ENCODE data around the genes C1orf174 and CHD5.

DNA sequence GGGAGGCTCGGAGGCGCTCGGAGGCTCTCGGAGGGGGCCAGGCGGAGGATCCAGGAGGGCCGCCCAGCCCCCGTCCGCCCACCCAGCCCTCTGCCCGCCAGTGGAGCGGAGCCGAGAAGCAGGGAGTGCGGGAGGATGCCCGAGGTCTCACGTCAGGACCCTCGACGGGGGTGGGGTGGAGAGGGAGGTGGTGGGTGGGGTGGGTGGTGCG lies 60.3 kb upstream of the ARHGEF16 start:
- RRBS: no CpG with 5 or more reads among the region's 17 CpGs

DNA sequence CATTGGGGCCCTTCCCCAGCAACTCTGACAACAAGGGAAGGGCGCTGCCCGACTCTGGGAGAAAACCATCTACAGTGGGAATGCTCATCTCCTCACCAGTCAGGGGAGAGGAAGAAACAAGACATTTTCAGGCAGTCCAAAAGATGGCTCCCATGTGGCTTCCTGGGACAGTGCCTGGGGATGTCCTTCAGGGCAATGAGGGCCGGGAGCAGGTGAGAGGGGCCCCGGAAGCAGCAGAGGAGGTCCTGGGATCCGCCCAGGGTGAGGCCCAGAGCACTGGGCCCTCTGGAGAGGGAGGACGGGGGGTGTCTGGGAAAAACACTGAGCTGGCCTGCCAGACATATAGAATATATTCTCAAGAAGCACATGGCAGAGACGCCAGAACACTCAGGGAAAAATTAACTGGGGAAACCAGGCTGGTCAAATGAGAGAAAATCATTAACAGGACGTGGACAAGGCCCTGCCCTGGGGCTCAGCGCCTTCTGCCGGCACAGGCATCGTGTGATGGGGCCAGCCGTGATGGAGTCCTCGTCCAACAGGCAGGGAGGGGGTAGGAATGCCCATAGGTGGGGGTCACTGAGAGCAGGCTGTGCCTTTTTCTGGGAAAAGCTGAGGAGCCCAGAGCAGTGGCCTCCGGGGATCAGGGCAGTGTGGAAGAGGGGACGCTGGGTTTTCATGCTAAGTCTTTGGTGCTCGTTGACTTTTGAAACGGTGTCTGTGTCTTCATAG lies 5.0 kb downstream of the ARHGEF16 start:
- RRBS: no CpG with 5 or more reads among the region's 17 CpGs

- RRBS: no CpG with 5 or more reads among the region's 10 CpGs
Observed at GRCh38 chr1:3576146-3576511, 35.2 kb downstream of the MEGF6 start.

GRCh38 chr1:3698486-3698781 lies 46.1 kb downstream of the TP73 start:
- RRBS: 59% methylated on average over 10 of the region's 12 CpGs

DNA sequence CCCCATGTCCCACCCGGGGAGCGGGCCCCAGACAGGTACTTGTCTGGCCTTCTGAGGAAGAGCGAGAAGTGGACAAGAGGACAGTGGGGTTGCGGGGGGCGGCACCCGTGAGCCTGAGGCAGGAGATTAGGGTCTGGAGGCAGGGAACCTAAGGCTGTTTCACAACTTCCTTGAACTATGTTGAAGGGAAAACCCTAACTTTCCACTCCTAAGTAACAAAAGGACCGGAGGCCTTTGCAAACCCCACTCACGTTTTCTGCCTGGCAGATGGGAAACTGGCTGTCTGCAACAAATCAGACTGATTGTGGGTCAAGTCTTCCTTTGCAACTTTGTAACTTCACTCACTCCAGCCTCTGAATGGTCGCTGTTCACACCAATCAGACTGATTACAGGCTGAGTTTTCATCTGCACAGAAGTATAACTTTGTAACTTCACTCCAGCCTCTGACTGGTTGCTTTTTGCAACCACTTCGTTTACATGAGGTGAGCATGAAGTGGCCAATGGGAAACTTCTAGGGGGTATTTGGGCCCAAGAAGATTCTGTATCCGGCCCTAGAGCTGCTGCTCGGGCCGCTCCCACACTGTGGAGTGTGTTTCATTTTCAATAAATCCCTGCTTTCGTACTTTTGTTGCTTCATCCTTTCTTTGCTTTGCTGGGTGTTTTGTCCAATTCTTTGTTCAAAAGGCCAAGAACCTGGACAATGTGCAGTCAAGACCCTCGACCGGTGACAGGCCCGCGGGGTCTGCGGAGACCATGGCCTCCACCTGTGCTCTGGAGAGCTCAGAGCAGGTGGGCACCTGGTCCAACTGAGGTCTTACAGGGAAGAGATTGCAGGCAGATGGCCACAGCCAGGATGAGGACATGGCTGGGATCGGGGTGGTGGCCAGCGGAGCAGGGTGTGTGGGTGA lies 11.0 kb upstream of the CCDC27 start:
- RRBS: 94% methylated on average over 1 of the region's 21 CpGs

GRCh38 chr1:3773090-3773863 lies 728 bp downstream of the SMIM1 start:
- RRBS: 38% methylated on average over 9 of the region's 25 CpGs

GRCh38 chr1:3776878-3777661 lies 4.5 kb downstream of the SMIM1 start:
- RRBS: 86% methylated on average over 2 of the region's 15 CpGs

DNA sequence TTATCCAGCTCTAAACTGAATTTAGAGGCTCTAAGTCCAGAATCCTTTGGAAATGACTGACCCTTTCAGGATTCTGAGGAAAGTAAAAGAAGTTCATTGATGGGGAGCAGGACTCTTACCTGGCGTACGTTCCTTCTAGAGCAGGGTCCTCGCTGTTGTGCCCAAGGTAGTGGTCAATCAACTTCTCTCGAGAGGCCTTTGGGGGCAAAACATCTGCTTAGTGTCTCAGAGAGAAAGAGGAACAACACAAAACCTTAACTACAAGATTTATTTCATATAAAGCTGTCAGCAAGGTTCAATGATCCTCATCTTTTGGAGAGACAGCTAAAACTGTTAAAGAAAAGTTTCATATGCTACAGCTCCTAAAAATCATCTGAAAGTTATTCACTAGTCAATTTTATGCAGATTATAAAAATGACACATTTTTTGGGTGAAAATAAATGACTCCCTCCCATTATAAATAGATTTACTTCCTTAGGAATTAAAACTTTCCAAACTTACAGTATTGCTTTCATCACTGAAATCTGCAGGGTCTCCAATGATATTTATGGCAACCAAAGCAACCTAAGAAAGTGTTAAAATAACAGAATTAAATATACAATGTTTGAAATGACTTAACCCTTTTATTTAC lies 12.1 kb downstream of the CEP104 start:
- RRBS: no CpG with 5 or more reads among the region's 4 CpGs

GRCh38 chr1:3865011-3865818 lies 7.9 kb downstream of the DFFB start:
- RRBS: 36% methylated on average over 2 of the region's 19 CpGs

- RRBS: no CpG with 5 or more reads among the region's 14 CpGs
Observed at GRCh38 chr1:3890443-3890854, 9.6 kb downstream of the C1orf174 start.

GRCh38 chr1:3899265-3900554 lies at the start of gene C1orf174:
Gene C1orf174, minus strand, starts transcription at chr1:3900272.
- RRBS: 2% methylated on average over 23 of the region's 72 CpGs

- RRBS: no CpG with 5 or more reads among the region's 14 CpGs
Observed at GRCh38 chr1:3975752-3976207, 75.7 kb upstream of the C1orf174 start.

DNA sequence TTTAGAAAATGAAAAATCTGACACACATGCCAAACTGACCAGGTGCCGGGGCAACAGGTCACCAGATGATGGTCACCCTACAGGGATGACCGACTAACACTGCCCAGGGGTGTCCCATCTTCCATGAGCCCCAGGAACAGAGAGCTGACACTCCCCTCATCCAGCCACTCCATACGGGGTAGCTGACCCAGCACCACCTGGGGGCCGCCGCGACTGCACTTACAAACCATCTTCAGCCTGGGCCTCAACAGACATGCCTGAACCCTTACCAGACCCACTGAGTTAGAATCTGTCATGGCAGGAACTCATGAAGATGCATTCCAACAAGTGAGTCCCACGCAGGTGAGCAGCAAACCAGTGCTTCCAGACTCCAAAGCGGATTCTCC lies 31.6 kb upstream of the AJAP1 start:
- RRBS: no CpG with 5 or more reads among the region's 8 CpGs

DNA sequence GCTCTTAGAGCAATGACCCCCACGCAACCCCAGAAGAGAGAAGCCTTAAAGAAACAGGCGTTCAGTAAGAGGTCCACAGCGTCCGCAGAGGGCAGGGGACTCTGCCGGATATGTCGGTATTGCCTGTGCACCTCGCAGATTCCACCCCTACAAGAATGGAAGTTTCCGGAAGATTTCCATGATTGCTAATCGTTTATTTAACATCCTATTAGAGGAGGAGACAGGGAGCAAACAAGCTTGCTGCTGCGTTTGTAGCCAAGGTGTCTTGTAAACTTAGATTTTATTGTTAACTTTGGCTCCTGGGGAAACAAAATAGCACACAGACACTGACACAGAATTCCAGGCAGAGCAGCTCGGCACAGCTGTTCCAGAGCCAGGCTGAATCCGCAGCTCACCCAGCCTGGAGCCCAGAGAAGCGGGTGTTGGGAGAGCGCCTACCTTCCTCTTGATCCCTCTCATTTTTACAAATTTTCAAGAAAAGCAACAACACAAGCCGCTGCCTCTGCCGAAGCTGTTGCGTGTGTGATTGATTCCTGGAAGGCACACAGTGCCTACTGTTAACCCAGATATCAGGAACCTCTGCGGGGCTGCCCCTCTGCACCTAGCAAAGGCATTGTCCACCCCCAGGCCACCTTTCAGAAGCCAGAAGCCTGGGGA lies 75.7 kb downstream of the AJAP1 start:
- RRBS: no CpG with 5 or more reads among the region's 18 CpGs

GRCh38 chr1:5389188-5389409 lies 603.1 kb downstream of the NPHP4 start:
- RRBS: no CpG with 5 or more reads among the region's 7 CpGs

DNA sequence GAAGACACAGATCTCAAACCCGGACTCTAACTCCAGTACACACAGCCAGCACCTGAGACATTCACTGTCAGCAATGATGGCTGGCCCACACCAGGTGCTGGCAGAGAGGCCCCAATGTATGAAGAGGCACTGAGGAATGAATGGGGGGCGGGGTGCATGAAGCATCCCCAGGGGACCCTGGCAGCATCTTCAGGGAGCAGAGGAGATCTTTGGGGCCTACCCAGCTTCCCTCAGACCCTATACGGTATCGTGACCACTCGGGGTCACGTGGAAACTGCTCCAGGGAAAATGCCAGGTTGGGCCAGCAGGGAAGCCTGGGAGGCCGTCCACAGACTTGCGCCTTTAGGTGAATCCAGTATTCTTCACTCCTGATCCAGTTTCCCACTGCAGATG lies 84.3 kb downstream of the NPHP4 start:
- RRBS: no CpG with 5 or more reads among the region's 8 CpGs

- RRBS: no CpG with 5 or more reads among the region's 13 CpGs
Observed at GRCh38 chr1:5980253-5980636, 12.0 kb downstream of the NPHP4 start.

DNA sequence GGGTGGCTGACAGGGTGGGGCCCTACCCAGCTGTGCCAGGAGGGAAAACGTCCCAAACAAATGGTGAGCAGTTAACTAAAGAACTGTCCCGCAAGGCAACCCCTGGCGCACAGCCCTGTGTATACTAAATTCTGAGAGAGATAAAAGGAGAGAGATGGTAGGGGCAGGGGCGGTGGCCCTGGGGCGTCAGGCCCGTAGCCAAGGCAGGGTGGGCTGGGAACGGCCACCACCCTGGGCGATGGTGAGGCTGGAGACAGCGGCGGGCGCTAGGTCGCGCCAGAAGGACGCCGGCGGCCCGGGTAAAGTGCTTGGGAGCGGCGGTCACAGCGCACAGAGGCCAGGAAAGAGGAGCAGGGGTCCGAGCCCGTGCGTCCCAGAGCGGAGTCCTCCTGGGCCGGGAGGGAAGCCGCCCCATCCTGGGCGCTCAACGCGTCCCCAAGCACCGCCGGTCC lies 1.1 kb downstream of the CHD5 start:
- RRBS: under 1% methylated on average over 14 of the region's 31 CpGs

- RRBS: 3% methylated on average over 87 of the region's 181 CpGs
Observed at GRCh38 chr1:6179460-6180784, at the start of gene CHD5. Gene CHD5, minus strand, starts transcription at chr1:6180321.

DNA sequence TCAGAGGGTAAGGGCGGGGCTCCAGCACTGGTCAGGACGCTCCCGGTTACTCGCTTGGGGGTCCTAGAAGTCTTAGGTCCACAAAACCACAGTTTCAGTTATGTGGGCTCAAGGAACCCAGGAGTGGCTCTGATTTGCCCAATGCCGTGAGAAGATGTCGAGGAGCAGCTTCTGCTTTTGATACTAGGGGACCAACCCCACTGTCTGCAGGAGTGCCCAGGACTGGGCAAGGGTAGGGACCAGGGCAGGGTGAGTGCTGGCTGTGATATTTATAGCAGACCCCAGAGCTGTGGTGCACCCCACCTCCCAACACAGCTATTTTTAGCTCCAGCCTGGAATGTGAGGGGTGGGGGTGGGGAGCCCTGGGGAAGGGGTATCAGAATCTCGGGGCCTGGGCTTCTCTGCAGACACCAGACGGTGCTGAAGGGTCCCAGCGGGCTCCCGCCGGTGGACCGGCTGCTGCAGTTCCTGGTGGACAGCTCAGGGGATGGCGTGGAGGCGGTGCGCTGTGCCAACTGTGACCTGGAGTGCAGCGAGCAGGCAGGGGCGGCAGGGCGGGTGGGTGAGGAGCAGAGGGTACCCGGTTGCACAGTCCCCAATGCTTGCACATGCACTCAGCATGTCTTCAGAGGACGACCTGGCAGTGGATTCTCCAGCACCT lies 1.2 kb downstream of the RNF207 start:
- RRBS: no CpG with 5 or more reads among the region's 20 CpGs

Data from AG10803 (cell line).